Frontal cortex (tissue), 2 donors: ENCODE measurements around the genes GHRH, NNAT and RPRD1B.

GRCh38 chr20:37261585-37262106 lies at the start of gene GHRH:
GHRH (minus strand) TSS chr20:37261814.
- RAMPAGE, long total RNA, result no peak

DNA sequence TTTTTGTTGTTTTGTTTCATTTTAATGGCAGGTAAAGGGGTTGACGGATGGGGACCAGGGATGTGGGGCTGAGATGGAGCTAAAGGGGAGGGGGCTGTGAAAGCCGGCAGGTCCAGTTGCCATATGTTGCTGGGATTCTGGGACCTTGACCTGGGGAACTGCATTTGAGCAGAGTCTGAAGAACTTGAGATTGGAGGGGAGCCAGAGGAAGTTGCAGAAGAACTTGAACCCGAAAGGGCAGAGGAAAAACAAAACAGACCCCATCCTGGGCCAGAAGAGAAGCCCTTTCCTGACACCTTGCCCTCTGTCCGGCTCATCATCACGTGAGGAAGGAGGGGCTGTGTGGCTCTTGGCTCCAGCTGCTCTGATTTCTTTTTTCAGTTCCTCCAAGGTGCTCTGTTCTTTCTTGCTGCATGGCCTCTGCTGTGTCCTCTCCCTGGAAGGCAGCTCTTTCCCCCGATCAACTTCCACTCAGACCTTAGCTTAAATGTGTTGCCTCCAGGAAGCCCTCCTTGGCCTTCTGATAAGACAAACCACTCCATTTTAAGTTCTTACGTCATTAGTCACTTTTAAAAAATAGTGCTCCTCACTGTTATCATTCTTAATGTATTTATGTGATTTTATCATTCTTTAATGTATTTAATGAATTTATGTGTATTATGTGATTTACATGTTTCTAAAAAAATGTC lies 12.4 kb upstream of the MANBAL start:
- RAMPAGE, long total RNA, result no peak

DNA sequence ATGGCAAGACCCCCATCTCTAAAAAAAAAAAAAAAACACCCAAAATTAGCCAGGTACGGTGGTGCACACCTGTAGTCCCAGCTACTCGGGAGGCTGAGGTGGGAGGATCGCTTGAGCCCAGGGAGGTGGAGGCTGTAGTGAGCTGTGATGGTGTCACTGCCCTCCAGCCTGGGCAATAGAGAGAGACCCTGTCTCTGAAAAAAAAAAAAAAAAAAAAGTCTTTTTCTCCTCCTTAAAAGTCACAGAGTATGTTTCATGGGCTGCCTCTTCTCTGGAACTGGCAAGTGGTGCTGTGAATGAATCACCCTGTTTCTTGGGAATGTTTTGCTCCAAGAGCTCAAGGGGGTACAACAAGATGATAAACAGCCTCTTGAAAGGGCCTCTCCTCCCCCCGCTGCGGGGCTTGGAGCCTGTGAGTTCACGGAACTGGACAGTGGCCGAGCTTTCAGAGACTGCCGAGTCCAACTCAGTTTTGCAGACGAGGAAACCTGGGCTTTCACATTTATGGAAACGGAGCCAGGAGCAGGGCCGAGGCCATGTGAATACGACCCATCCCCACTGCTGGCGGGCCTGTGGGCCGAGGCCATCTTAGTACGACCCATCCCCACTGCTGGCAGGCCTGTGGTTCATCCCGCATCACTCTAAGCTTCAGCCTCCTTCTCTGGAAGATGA lies 18.3 kb upstream of the SRC start:
- RAMPAGE, long total RNA, result no peak

GRCh38 chr20:37418418-37418617 lies 72.4 kb downstream of the SRC start:
- RAMPAGE, long total RNA, result no peak

GRCh38 chr20:37518761-37519594 lies 2.1 kb upstream of the NNAT start:
- RAMPAGE, long total RNA, result no peak

DNA sequence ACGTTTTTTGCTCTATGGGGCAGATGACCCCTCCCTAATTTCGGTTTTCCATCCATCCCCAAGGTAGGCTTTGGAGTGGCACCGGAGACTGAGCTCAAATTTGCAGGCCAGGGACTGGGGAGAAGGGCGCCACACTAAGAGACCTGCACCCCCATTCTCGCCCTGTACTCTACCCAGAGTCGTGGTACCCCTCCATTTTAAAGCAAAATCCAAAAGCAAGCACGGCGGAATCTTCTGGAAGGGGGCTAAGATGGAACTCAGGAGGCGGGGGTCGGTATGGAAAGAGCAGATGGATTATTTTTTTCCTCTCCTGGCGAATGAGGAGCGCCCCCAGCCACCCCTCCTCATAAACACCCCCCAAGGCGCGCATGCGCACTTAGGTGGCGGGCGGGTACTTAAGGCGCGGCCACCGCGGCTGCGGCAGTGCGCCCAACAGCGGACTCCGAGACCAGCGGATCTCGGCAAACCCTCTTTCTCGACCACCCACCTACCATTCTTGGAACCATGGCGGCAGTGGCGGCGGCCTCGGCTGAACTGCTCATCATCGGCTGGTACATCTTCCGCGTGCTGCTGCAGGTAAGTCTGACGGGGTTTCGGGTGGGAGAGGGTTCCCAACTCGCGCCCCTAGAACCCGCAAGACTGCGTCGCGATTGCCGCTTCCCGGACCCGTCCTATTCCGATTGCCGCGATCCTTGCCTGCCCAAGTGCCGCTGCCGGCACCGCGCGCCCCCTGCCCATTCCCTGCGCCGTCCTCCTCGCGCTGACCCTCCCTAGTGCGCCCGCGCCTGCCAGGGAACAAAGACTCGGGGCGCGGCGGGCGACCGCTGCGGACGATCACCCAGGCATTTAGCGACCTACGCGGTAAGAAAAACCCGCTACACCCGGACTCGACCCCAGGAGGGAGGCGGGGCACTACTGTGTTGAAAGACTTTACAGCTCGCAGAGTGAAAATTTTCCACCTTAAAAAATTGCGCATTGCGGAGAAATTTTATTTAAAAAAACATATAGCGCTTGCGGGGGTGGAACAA lies at the start of gene NNAT:
Gene NNAT, plus strand, starts transcription at position 423 of the 1,028 bp plus-strand sequence.
- RAMPAGE, long total RNA, result no peak

DNA sequence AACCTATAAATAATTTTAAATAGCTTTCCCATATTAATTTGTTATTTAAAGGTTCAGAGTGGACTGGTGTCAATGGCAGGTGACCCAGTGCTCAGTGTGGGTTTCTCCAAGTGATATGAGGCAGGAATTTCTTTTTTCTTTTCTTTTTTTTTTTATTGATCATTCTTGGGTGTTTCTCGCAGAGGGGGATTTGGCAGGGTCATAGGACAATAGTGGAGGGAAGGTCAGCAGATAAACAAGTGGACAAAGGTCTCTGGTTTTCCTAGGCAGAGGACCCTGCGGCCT lies 23.6 kb downstream of the CTNNBL1 start:
- RAMPAGE, long total RNA, result no peak

GRCh38 chr20:37745596-37746039 lies 51.8 kb downstream of the CTNNBL1 start:
- RAMPAGE, long total RNA, result no peak

DNA sequence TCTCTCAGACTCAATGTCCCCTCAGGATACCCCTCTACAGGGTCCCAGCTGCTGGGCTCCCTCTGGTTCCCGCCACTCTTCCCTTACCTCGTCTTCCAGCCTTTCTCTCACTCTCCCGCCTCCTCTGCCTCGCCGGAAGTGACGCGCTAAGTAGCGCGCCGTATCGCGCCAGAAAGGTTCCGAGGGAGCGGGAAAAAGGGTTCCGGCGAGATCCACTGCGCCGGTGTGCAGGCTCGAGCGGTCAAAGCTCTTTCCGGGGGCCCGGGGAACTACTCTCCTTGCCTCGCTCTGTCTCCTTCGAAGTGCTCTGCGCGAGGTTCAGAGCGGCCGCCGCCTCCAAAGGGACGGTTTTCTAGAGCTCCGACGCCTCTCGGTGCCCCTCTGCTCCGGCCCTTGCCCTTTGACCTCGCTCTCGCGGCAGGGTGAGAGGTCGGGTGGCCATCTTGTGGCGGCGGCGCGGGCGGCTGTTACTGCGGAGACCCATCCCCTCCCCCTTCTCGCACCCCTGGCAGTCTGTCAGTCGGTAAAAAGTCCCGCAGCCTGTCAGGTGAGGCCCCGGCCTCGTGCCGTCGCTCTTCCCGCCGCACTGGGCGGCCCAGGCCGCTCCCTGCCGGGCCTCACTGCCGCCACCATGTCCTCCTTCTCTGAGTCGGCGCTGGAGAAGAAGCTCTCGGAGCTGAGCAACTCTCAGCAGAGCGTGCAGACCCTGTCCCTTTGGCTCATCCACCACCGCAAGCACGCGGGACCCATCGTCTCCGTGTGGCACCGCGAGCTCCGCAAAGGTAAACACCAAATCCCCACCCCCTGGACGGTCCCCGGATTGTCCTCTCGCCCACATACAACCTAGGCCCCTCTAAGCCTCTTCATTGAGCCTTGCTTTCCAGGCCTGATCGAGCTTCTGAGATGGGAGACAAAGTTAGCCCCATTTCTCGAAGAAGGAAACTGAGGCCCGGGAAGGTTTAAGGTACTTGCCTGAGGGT lies at the start of gene RPRD1B:
Gene RPRD1B, plus strand, starts transcription at position 430 of the 980 bp plus-strand sequence.
- RAMPAGE, long total RNA, result start-site peak on the minus strand centred at position 119 of the sequence, 21 bp wide, 866 and 179 reads in 2 replicates

DNA sequence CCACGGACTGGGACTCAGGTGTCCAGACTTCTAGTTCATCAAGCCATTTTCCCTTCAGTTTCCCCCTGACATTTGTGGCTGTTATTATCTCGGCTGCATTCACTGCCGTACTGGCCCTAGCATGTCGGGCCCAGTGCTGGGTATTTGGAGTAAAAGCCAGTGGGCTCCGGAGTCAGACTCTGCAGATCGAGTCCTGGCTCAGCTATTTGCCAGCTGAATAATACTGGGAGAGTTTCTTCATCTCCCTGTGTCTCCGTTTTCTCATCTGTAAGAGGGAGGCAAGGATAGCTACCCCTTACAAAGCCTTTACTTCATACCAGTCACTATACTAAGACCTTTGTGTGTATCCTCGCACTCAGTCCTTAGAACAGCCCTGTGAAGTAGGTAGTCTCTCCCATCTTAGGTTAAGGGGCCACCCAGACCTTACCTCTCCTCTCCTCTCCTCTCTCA lies 776 bp downstream of the RPRD1B start:
- RAMPAGE, long total RNA, result no peak

GRCh38 chr20:38069848-38070678 lies 36.5 kb downstream of the RPRD1B start:
- RAMPAGE, long total RNA, result no peak

GRCh38 chr20:38128678-38129759 lies 36.1 kb downstream of the TGM2 start:
- RAMPAGE, long total RNA, result no peak

DNA sequence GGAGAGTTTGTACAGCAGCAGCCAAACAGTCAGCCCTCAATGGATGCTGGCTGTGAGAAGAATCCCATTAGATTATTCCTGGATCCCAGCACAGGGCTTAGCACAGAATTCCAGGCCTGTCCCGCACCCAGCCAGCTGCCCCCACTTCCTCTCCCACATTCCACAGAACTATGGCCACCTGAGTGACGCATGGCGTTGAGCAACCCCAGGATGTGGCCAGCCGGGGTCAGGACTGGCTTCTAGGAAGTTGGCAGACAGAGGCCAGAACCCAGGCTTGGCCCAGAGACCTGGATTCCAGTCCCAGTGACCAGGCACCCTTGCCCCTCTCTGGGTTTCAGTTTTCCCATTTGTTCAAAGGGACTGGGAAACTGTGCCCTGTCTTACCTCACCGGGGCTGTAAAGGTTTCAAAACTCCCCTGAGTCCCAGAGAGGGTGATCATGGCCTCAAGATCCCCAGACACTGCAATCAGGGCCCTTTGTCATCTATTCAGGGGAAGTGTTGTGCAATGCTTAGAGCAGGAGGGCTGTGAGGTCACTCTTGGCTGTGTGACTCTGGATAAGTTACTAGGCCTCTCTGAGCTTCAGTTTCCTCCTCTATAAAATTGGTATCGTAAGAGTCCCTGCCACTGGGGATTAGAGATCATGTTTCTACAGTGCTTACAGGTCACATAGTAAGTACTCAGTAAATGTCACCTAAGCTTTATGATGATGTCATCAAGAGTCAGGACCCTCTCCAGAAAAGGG lies 3.1 kb upstream of the TGM2 start:
- RAMPAGE, long total RNA, result no peak

GRCh38 chr20:38168833-38169319 lies 3.8 kb upstream of the TGM2 start:
- RAMPAGE, long total RNA, result no peak

- RAMPAGE, long total RNA, result no peak
Observed at GRCh38 chr20:38173160-38173832, 8.2 kb upstream of the TGM2 start.

GRCh38 chr20:38196316-38197066 lies 31.4 kb upstream of the TGM2 start:
- RAMPAGE, long total RNA, result no peak

GRCh38 chr20:38201314-38201628 lies 36.2 kb upstream of the TGM2 start:
- RAMPAGE, long total RNA, result no peak

DNA sequence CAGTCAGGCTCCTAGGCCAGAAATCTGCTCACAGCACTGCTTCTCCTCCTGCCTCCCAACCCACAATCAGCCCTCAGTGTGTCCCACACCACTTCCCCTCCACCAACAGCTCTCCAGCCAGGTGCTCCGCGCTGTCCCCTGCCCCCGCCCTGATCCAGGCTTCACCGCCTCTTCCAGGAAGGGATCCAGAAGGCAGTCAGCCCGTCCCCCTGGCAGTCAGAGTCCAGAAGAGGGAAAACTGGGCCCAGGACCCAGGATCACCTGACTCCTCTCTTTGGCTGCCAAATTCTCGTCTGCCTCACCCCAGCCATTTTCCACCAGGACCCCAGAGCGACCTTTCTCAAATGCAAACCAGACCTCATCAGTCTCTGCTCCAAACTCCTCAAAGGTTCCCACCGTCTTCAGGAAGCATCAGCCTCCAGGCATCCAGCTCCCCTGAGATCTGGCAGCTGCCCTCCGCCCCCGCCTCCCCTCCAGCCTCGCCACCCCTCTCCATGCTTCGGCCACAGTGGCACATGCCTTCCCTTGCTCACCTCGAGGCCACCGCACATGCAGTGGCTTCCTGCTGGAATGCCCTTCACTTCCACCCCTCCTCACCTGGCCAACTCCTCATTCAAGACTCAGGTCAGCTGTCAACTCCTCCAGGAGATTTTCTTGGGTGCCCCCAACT lies 13.6 kb downstream of the KIAA1755 start:
- RAMPAGE, long total RNA, result no peak

DNA sequence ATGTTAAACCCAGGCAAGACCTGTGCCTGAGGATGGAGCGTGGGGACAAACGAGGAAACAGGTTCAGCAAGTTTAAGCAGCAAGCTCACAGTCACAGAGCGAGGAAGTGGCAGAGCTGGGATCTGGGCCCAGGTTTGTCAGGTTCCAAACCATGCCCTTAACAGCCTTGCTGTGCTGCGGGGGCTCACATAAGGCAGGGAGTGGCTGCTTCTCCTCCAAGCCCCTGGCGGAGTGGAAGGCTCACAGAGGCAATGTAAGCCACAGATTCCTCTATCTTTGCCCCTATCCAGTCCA lies 3.9 kb upstream of the BPI start:
- RAMPAGE, long total RNA, result no peak

GRCh38 chr20:38460231-38460593 lies 12.4 kb upstream of the RALGAPB start:
- RAMPAGE, long total RNA, result no peak